Left common carotid artery plus branches (tissue), 1 donor: ENCODE measurements around a stretch of chr10.

DNA sequence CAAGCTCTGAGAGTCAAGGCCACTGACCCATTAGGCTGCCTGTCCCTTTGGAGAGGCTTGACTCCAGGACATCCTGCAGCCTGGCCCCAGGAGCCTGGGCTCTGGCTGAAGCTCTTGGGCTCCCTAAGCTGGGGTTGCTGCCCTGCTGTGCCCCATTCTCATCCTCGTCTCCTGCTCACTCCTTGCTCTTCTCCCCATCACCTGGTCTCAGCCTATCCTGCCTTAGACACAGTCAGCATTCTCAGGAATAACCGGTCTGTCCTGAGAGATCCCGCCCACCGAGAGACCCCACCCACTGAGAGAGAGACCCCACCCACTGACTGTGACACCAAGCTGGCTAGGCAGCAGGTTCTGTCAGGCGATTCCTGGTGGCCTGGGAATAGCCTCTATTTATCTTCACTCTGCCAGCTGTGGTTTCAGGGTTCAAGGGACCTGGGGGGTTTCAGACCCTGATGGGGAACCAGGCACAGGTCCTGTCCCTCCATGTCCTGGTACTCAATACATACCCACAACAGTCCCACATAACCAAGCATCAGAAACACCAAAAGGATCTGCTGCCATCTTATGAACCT lies 27.6 kb downstream of the CPXM2 start:
- PRO-cap, result no peak

DNA sequence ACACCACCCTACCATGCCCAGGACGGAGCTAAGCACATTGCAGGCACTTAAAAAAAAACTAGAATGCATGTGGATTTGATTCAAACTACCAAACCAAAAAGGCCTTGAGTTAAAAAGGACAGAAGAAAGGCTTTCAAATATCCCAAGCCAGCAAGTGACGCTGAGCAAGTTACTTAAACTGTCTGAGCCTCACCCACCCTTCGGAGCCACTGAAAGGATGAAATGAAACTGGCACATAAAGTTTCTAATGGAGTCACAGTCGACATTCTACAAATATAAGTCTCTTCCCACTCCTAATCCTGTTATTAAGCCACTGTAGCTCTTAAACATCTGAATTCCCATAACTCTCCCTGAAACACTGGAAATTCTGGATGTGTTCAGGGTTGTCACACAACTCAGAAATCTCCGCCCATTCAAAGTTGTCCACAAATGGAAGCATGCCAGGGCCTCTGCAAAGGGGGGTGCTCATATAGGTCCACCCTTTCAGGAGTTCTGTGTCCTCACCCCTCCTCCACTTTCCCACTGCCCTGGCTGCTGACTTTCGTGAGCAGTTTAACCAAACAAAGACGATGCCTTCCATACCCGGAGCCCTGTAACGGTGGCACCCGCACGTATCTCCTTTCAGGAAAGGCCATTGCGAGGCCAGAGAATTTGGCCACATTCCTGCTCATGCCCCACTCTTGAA lies 1.6 kb downstream of the CPXM2 start:
- PRO-cap, result bidirectional peak, plus-strand start at position 559 of the sequence, minus-strand start at position 342 of the sequence

DNA sequence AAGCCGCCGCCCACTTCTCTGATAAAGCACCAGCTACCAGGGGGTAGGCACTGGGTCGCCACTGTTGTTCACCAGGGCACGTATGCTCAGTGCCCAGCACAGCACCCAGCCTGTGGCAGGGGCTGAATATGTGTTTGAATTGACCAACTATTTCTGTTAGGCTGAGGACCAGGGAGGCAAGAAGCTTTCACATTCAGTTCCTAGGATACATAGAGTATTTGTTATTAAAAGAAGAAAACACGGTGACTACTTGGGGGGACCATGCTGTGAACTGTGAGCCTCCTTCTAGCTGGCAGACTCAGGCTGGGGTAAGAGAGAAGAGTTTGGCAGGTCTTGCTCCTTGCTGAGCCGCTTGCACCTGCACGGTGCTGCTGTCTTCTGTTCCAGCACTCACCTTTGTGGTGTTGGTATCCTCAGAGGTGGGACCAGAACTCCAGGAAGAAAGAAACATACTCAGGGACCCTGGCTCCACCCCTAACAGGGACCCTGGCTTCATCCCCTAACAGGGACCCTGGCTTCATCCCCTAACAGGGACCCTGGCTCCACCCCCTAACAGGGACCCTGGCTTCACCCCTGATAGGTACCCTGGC lies 59.2 kb downstream of the CHST15 start:
- PRO-cap, result no peak

GRCh38 chr10:124063649-124064754 lies 29.4 kb downstream of the CHST15 start:
- PRO-cap, result no peak

GRCh38 chr10:124305206-124305575 lies 113.5 kb downstream of the OAT start:
- PRO-cap, result no peak

DNA sequence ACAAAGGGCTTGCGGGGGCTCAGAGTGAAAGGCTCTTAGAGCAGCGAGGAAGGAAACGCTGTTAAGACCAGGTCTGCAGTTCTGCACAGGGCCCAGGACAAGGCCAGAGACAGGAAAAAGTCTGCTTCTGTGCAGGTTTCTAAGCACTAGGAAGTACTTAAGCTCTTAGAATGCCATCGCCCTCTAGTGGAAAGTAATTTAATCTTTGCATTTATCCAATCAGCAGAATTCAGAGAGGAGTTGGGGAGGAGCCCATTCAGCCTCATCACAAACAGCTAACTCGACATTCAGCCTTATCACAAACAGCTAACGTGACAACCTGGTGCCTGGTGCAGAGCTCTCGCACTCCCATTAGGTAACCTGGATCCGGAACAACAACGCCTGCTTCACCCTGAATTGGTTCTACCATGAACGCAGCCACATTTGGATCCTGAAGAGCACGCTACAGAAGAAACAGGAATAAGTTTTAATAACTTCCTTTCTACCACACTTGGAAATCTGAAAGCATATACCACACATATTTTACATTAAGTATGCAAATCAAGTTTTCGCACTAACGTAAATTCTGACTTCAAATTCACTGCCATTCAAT lies 15.1 kb downstream of the OAT start:
- PRO-cap, result no peak

- PRO-cap, result no peak
Observed at GRCh38 chr10:124420206-124420752, 1.6 kb upstream of the OAT start.

DNA sequence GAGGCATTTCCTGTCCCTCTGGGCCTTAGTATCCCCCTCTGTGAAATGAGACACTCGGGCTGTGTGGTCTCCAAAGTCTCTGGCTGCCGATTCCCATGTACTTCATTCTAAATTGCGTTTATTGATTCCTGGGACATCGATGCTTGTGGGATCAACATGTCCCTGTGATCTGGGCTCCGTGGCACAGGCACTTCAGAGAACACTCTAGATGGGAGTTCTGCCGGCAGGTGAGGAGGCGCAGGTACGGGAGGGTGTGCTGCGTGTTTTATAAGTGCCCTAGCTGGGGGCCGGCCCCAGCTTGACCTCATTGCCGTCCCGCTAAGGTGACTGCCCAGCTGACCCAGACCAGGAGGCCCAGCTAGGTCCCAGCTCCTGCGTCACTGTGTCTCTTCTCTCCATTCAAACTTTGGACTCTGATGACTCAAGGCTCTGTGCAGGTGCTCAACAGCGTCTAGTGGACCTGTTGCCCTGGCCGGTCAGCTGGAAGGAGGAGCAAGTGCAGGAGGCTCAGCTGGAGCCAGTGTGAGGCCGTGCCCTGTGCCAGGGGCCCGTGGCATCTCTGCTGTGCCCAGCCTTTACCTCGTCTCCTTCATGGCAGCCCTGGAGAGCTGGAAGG lies 14.3 kb downstream of the LHPP start:
- PRO-cap, result no peak

GRCh38 chr10:124493960-124494574 lies 32.4 kb downstream of the LHPP start:
- PRO-cap, result no peak

DNA sequence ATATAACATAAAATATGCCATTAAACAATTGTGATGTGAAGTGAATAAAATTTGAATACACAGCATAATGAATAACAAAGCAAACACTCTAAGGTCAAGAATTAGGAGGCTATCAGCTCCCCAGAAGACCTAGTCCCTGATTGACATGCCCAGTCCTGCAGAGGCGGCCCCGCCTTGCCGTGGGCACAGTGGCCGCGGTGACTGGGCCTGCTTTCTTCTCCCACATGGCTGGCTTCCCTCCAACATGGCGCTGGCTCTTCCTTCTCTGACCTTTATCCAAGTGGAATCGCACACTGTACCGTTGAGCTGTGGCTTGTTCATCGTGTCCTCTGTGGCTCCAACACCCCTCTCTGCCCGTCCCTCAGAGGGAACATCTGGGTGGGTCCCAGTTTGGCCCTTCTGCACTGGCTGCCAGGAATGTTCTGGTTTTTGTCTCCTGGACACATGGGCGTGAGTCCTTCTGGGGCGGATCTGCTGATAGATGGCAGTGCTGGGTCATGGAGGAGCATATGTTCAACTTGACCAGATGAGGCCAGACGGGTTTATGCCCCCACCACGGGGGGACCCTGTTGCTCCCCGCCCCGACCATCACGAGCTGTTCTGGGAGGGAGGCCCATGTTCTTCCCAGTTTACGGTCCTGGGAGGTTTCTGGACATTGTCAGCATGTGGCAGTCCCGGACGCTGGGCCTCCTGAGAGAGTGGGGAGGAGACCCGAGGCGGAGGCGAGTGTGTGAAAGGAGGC lies 63.4 kb downstream of the LHPP start:
- PRO-cap, result no peak

DNA sequence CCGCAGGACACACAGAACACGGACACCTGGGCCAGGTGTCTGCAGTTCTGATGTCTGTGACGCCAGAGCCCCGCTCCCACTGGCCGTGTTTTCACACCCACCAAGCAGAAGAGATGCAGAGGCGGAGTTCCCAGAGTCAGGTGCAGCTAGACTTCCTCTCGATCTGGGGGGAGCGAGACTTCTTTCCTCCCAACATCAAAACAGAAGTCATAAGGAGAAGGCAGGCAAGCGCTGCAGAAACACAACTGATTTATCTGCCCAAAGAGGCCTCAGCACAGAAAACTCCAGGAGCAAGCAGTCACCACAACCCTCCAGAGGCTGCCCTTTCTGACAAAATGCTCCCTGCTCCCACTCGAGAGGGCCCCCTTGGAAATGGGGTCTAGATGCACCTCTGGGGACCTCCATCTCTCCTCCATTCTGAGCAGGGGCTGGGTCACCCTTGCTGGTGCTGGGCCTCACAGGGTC lies 107.4 kb downstream of the FAM53B start:
- PRO-cap, result no peak

- PRO-cap, result no peak
Observed at GRCh38 chr10:124696672-124697156, 47.5 kb downstream of the FAM53B start.

DNA sequence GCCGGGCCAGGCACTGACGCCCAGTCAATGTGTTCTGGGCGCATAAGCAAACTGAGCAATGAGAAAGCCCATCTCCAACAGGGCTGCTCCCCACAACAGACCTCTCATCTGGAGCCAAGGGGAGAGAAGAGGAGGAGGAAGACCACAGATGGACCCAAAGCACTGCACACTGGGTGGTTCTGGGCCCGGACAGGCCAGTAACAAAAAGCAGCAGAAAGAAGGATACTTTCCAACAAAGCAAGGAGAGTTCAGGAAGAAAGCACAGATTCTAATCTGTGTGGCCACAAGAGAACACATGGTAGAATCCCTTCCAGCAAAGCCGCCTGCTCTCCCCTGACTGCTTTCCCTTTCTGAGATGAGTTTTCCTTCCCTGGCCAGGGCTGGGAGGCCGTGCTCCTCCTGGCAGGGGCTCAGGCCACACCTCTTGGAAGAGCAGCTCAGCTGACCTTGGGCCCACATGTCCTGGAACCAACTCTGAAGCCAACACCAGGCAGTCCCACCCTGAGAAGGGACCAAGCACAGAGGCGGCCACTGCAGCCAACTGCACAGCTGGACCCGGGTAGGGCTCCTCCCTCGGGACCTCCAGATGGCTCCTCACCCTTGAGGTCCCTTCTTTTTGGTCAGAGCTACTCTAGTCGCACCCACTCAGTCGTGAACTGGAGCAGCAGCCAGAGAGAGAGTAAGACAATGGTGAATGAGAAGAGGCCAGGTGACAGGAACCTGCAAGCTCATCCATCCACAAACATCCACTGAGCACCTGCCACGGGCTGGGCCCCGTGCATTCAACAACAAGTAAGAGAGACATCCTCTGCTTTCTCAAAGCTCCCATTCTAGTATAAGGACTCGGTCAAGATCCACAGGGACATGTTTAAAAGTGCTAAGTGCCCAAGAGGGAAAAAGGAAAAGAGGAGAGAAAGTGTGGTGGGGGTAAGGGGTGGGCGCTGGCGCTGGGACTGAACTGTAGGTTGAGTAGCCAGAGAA lies 40.3 kb downstream of the FAM53B start:
- PRO-cap, result no peak

DNA sequence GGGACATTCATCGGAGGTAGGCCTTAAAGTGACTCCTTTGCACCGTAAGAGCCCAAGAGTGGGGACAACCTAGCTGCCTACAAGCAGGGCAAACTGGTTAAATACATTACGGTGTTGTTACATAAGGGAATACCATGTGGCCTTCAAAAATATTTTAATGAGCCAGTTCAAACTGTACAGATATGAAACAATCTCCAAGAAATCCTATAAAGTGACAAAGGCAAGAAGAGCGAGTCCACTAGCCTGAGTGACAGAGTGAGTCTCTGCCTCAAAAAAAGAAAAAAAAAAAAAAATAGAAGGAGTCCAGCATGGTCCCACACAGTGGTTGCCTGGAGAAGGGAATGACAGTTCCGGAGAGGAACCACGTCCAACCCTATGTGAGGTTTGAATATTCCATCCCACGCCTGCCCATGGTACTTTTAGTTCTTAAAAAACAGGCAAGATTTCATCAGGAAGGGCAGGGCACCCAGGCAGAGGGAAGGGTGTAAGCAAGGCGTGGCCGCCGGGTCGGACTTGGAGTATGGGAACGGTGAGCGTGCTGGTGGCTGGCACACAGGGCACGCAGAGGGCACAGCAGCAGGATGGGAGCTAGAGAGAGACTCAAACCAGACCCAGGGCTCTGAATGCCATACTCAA lies 34.5 kb downstream of the FAM53B start:
- PRO-cap, result no peak

DNA sequence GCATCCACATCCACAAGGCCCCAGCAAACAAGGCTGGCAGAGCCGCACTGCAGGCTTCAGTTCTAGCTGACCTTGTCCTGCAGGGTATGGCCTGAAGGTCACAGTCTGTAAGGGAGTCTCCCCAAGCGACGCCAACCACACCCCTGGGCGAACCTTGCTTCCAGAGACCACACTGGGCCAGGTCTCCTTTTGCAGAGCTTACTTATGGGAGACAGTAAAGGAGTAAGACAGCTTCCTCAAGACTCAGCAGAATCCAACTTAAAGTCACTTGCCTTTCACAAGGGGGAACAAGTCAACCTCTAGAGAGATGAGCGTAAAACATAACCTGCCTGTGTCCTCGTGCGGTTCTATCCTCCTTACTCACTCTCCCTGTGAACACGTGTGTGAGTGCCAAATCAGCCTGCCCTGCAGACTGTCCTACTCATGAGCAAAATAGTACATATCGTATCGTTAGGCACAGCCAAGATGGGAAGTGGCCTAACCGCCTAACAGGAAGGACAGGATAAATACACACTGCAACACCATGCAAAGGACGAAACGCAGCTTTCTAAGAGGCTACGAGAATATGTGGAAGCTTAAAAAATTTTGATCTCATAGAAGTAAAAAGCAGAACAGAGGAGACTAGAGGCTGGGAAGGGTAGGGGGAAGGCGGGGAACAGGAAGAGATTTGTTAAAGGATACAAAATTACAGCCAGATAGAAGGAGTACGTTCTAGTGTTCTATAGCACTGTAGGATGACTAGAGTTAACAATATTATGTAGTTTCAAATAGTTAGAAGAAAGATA lies 22.6 kb downstream of the FAM53B start:
- PRO-cap, result no peak

- PRO-cap, result no peak
Observed at GRCh38 chr10:124722584-124723802, 21.2 kb downstream of the FAM53B start.

GRCh38 chr10:124734610-124735427 lies 9.4 kb downstream of the FAM53B start:
- PRO-cap, result no peak

GRCh38 chr10:124739502-124739968 lies 4.6 kb downstream of the FAM53B start:
- PRO-cap, result no peak

GRCh38 chr10:124739969-124740376 lies 4.2 kb downstream of the FAM53B start:
- PRO-cap, result no peak

GRCh38 chr10:124830302-124830861 lies 28.8 kb downstream of the ABRAXAS2 start:
- PRO-cap, result no peak